H9 (cell line): ENCODE data around the genes RBM15 and KCNA3.

- PRO-cap, result no peak
These were observed 22.6 kb upstream of the KCNC4 start for GRCh38 chr1:110187487-110187900.

- PRO-cap, result bidirectional peak, plus-strand start at chr1:110211526, minus-strand start at chr1:110211259
These were observed 1.0 kb downstream of the KCNC4 start for GRCh38 chr1:110210804-110211838.

DNA sequence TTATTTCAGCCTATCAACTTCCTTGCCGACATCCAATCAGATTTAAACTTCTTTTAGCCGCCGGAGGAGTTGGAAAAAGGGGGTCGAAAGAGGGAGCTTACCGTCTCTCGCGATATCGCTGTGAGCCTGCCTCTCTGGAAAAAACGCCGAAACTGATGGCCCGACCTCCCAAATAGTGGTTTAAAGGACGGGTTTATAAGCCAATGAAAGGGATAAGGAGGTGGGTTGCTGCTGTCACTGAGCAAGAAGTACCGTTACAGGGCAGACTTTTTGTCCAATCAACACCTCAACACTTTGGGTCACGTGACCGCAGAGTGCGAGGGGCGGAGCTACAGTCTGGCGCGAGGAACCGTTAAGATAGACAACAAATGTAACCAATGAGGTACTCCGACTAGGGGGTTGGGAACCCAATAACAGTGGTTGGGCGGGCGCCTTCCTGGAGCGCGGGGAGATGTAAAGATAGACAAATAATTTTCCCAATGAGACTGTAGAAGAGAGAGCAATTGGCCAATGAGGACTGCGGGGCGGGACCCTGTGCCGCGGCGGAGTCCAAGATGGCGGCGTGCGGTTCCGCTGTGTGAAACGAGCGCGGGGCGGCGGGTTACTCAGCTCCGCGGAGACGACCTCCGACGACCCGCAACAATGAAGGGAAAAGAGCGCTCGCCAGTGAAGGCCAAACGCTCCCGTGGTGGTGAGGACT, at the start of gene RBM15:
Gene RBM15, plus strand, starts transcription at position 482 of the 700 bp plus-strand sequence.
- PRO-cap, result bidirectional peak, plus-strand start at position 63 of the sequence, minus-strand start outside the sequence; bidirectional peak, plus-strand start at position 545 of the sequence, minus-strand start at position 154 of the sequence

DNA sequence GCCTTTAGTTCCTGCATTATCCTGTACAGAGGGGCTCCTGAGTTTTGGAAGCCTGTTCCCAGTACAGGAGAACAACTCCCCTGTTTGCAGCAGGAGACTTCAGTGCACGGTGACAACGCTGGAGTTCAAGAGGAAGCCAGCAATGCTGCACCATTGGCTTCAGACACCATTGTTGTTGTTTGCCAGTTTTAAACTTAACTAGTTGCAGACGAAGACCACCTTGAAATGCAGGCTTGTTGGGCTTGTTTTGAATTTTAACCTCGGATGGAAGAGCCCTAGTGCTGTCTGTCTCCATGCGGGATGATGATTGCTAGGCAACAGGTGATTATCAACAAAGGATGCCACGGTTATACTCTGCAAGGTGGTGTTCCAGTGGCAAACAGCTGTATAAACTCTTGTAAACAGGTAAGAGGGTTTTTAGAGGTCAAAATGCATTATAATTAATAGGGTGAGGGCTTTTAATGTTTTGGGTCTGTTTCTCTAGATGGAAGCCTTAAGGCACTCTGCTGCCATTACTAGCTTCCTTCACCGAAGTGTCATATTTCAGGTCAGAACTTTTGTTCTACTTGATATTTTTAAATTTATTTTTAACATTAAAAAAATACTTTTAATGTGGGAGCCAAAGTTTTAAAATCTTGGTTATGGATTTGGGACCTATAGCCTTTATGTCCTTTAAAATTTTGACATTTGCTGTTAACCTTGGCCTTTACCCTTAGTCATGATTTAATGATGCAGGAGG, 8.5 kb downstream of the RBM15 start:
- PRO-cap, result no peak

DNA sequence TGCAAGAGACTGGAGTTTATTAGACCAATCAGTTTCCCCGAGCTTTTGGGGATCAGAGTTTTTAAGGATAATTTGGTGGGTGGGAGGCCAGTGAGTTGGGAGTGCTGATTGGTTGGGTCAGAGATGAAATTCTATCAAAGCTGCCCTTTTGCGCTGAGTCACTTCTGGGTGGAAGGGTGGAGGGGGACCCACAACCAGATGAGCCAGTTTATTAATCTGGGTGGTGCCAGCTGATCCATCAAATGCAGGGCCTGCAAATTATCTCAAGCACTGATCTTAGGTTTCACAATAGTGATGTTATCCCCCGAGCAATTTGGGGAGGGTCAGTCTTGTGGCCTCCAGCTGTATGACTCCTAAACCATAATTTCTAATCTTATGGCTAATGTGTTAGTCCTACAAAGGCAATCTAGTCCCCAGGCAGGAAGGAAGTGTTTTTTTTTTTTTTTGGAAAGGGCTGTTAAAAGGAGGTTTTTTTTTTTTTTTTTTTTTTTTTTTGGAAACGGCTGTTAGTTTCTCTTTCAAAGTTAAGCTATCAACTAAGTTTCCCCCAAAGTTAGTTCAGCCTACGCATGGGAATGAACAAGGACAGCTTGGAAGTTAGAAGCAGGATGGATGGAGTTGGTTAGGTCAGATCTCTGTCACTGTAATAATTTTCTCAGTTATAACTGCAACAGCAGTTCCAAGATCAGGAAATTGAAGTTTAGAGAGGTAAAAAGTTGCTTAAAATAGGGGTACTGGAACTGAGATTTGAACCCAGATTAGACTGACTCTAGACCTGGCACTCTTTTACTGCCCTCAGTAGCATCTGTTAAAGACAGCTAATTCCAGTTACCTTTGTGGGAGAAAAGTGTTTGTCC, 7.3 kb downstream of the SLC16A4 start:
- PRO-cap, result no peak

DNA sequence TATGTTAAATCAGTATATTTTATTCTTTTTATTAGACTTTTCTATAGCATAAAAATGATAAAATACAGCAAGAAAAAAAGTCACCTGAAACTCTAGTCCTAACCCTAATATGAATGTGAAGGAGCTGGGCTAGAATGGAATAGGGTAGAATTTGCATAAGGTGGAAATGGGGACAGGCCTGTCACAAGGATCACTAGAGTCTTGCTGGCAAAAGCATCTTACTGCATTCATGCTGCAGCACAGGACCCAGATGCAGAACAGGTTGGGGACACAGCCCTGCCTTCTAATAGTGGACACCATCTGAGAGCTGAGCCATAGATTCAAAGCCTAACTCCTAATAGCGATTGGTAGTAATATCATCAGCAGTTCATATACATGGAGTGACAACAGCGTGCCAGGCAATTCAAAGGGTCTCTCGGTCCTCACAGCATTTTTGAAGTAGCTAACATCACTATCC, 6.2 kb upstream of the LAMTOR5 start:
- PRO-cap, result no peak

GRCh38 chr1:110440667-110441257, 10.2 kb upstream of the PROK1 start:
- PRO-cap, result no peak

- PRO-cap, result no peak
These were observed 15.0 kb upstream of the KCNA10 start for GRCh38 chr1:110534032-110534347.

DNA sequence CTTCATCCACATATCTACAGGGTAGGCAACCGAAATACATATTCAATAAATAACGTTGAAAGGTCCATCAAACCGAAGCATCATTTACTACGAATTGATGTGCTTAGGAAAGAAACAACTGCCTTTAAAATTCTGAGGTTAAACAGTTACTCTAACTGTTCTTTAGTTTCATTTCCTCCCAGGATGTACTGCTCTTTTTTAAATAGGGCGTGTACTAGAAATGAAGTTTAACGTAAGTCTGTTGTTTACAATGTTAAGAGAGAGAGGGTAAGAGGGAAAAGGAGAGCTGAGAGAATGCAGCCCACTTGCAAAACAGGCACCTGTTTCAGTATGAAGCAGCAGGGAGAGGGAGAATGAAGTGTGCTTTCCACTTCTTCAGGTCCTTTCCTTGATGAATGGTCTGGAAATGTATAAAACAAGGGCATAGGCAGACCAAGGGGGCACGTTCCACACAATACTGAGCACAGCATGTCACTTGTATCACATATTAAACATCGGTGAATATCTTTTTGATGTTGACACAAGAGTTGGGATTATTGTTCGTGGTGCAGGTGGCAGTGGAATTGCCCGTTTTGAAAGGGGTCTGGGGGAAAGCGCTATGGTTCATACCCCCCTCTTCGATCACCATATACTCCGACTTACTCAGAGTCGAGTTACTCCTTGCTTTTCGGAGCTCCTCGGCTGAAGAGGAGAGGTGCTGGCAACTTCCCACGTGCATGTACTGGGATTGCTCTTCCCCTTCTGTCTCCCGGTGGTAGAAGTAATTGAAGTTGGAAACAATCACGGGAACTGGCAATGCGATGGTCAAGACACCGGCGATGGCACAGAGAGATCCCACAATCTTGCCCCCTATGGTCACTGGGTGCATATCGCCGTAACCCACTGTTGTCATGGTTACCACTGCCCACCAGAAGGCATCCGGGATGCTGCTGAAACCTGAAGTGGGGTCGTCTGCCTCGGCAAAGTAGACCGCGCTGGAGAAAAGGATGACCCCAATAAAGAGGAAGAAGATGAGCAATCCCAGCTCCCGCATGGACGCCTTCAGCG, 1.8 kb downstream of the KCNA3 start:
- PRO-cap, result unidirectional peak, plus-strand start at position 257 of the sequence

DNA sequence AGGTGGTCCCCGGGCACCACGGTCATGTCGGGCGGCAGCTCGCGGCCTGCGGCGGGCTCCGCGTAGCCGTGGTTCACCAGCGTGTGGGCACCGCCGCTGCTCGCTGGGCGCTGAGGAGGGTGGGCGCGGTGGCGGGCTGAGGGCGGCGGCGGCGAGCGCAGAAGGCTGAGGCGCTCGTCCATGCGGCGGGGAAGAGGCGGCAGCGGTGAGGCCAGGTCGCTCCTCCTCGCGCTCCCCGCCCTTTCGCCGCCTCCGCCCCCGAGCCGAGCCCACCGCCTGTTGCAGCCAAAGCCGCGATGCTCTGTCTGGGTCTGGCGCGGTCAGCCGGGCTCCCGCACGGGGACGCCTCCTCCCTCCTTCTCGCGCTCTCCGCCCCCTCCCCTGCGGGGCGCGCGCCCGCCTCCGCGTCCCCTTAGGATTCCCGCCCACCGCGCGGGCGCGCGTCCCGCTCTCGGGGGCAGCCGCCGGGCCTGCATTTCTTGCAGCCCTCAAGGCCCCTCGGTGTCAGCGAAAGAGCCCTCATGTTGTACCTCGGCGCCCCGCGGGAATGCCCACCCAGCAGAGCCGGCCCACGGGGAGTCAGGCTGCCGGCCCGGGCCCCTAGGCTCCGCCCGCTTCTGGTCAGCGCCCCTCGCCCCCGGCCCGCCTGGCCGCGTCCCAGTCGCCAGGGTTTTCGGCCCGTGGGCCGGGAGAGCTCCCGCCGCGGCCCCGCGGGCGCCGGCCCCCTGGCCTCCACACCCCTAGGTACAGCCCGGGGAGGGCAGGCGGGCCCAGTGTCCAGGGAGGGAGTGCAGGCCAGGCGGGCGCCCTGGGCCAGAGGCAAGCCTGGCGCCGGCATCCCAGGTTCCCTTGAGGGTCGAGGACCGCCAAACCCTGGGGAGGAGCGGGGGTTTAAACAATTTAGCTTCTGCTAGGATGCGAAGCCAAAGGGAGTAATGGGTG, at the start of gene KCNA3:
Gene KCNA3, minus strand, starts transcription at position 313 of the 942 bp plus-strand sequence.
- PRO-cap, result bidirectional peak, plus-strand start at position 475 of the sequence, minus-strand start at position 298 of the sequence

GRCh38 chr1:110962794-110963173, 938 bp downstream of the LRIF1 start:
- PRO-cap, result no peak

GRCh38 chr1:111132206-111132796, 7.6 kb downstream of the DRAM2 start:
- PRO-cap, result no peak

DNA sequence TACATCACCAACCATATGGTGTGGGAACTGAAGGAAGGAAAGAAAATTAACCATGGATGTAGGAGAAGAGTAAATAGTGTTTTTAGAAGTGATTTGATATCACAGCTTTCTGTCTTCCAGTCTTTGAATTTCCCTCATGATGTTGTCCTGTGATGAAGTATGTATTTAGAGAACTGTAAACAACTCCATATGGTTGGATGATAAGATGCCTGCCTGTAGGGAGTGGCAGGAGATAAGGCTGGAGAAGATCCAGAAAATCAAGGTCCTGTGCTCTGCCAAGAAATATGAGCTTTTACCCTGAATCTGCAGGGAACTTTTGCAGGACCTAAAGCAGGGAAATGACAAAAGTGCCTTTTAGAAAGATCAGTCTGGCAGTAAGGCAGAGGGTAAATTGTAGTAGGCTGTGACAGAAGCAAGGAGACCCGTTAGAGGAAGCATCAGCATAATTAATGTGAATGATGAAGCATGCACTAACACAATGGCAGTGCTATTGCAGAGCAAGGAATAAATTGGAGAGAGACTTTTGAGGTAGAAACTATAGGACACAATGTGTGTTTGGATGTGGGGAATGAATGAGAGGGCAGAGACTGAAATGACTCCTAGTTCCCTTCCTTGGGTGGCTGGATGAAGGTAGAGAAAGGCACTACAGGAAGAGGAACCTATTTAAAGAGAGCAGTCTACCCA, 22.0 kb downstream of the CEPT1 start:
- PRO-cap, result no peak

GRCh38 chr1:111196012-111196849, 4.2 kb downstream of the DENND2D start:
- PRO-cap, result no peak

- PRO-cap, result no peak
These were observed 877 bp downstream of the CHI3L2 start for GRCh38 chr1:111228281-111228899.

- PRO-cap, result no peak
These were observed 2.2 kb upstream of the OVGP1 start for GRCh38 chr1:111429719-111430185.

- PRO-cap, result no peak
These were observed 1.4 kb upstream of the ADORA3 start for GRCh38 chr1:111504862-111505287.

- PRO-cap, result no peak
These were observed 20.3 kb downstream of the INKA2 start for GRCh38 chr1:111718755-111719524.

DNA sequence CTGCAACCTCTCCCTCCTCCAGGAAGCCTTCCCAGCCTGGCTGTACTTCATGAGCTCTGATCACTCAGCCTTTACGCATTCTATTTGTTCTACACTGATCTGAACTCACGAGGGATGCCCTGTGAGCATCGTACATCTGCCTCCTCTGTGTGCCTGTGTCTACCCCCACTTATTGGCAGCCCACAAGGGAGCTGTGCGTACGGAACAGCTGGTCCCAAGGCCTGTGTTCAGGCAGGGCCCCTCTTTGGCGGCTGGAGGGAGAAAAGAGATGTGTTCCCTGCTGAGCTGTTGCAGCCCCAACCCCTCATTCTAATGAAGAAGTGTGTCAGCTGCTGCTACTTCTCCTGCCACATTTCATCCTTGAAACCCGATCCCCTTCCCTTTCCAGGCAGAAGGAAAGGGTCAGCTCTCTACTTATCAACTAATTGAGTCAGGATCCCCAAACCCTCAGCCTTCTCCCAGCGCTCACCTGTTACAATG, 3.3 kb downstream of the INKA2 start:
- PRO-cap, result no peak

- PRO-cap, result no peak
These were observed 108.3 kb downstream of the KCND3 start for GRCh38 chr1:111880757-111881933.